Ureter (tissue), 1 donor: ENCODE measurements around a stretch of chr18.

GRCh38 chr18:6478641-6478866 lies 63.8 kb upstream of the L3MBTL4 start:
- PRO-cap = no peak

- PRO-cap = no peak
Observed at GRCh38 chr18:6728434-6728986, 1.0 kb upstream of the ARHGAP28 start.

DNA sequence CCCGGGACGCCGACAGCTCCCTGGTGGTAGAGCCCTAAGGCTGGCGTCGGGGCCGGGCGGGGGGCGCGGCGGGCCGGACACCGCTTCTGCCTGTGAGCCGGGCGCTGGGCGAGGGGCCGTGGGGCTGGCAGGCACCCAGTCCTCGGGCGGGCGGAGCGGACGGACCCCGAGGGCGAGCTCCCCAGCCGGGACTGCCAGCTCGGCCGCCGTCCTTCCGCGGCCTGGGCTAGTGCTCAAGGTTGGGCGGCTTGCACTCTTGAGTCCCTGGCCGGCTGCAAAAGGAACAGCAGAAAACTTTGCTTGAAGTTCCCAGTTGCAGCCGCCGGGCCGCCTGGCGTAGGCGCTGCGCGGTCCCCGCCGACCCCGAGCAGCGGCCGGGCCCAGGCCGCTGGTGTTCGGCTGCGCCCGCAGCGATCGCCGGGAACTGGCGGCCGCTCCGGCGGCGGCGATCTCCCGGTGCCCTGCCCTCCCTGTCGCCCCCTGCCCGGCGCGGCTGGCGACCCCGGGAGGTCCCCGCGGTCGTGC lies 890 bp downstream of the PTPRM start:
- PRO-cap = no peak

DNA sequence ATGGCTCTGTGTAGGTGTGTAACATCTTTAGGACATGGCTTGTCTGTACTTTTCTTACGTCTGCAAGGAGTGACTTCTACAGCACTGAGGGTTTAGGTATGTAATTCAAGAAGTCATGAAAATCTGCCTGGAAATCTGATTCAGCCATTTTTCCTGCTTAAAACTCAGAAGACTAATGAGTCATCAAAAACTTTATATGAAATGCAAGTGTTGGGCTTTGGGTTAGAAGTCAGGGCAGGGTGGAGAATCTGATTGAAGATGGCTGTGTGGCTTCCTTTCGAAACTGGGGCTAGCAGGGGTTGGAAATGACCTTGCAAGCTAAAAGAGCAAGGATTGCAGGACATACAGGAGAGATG lies 8.6 kb downstream of the PTPRM start:
- PRO-cap = no peak

DNA sequence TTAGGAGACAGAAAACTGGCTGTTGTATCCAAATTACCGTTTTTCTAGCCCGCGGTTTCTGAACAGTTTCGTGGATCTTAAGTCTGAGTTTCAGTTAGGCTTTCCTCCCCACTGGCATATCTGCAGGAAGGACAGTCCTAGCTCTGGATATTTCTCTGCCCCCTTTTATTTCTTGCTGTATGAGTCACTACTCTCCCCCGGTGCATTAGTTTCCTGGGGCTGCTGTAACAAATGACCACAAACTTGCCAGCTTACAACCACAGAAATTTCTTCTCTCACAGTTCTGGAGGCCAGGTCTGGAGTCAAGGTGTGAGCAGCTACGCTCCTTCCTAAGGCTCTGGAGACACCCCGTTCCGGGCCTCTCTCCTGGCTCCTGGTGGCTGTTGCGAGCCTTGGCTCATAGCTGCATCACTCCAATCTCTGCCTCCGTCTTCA lies 34.0 kb downstream of the PTPRM start:
- PRO-cap = no peak

- PRO-cap = no peak
Observed at GRCh38 chr18:7688080-7688752, 121.1 kb downstream of the PTPRM start.

GRCh38 chr18:7748951-7749307 lies 181.8 kb downstream of the PTPRM start:
- PRO-cap = no peak

DNA sequence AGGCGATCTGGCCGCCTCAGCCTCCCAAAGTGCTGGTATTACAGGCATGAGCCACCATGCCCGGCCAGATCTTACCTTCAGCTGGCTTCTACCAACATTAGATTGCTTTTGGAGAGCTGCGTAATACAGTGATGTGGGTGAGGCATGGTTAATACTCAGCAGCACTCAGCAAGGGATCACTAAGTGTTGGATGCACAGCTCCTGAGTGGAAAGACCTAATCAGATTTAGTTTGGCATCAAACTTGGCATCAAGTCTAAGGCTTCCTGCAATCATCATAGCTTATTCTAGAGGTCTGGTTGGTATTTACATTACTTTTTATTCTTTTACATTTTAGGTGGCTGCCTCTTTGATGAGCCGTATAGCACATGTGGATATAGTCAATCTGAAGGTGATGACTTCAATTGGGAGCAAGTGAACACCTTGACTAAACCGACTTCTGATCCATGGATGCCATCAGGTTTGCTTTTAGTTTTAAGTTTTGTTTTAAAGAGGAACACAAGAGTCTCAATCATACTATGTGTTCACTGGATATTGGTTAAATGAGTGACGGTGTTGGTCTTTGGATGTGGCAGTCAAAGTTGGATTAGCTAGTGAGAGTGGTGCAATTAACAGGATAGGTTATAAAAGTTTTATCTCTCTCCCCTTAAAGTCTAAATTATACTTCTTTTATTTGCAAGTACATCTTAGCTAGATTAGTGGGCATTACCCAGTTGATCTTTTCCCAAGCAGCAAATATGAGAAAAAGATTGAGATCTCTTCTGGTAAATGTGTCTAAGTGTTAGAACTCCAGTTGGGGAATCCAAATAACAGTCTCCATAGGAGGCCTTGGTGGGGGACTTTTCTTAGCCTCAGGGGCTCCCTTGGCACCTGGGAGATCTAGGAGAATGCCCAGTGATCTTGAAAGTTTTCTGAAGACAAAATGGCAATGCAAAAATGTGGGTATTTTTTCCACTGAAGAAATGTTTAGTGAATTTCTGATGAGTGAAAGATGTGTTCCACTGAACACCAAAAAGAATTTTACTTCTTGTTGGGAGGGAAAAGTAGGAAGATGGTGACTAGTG lies 207.0 kb downstream of the PTPRM start:
- PRO-cap = no peak

GRCh38 chr18:7817623-7817901 lies 250.4 kb downstream of the PTPRM start:
- PRO-cap = no peak

- PRO-cap = no peak
Observed at GRCh38 chr18:7950549-7951103, 383.5 kb downstream of the PTPRM start.

GRCh38 chr18:7958218-7959009 lies 391.3 kb downstream of the PTPRM start:
- PRO-cap = no peak

DNA sequence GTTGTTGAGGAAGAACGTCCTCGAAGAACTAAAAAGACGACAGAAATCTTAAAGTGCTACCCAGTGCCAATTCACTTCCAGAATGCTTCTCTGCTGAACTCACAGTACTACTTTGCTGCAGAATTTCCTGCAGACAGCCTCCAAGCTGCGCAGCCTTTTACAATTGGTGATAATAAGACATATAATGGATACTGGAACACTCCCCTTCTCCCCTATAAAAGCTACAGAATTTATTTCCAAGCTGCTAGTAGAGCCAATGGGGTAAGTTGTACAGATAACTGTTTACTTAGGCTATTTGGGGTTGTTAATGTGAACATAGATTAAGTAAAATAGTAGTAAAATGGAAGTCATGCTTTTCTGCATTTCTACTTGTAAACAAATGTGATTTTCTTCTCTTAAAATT lies 495.7 kb upstream of the RAB12 start:
- PRO-cap = no peak

GRCh38 chr18:8284009-8284208 lies 325.3 kb upstream of the RAB12 start:
- PRO-cap = no peak

DNA sequence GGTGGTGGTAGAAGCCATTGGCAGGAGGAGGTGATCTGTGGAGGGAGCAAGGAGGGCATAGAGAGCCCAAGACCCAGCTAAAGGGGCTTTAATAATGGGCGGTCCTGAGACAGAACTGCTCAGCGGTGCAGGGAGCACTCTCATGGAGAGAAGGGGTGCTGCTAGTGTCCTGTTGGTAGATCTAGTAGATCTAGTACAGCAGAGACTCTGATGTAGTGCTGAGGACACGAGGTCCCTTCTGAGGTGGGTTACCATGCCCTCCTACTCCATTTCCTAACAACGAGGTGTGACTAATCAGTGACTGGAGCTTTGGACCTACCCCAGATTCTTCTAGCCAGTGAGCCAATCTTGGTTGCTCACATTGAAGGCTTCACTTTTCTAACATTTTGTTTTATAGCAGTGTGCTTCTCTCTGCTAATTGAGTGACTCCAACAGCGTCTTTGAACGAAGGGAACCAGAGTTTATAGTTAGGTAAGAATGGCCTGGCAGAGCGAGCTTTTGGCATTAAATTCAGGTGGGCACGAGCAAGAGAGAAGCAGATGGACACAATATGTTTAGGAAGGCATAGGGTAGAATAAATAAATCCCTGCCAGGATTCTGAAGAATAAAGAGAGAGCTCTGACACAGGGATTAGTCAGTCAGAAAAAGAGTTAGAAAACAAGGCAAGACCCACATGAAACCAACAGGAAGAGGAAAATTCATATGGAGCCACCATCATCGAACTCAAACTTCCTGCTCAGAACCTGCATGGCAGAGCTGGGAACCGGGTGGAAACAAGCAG lies 306.0 kb upstream of the RAB12 start:
- PRO-cap = no peak

DNA sequence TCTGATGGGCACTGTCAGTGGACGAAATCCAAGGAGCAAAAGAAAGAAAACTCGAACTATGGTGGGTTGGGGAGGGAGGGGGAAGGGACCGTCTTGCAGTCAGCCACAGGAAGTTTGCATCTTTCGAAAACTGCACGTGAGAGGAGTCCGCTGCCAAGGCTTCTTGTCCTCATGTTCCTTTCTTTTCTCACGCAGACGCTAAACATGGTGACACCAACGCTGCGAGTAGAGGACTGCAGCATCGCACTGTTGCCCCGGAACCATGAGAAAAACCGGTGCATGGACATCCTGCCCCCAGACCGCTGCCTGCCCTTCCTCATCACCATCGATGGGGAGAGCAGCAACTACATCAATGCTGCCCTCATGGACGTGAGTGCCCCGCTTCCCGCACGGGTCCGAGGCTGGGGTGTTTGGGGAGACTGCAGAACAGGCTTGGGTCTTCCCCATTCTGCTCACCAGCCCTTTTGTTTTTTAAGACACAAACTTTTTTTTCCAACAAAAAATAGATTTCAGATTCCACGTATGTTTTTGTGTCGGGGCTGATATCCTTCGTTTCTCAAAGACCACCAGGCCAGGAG lies 230.2 kb upstream of the RAB12 start:
- PRO-cap = no peak

DNA sequence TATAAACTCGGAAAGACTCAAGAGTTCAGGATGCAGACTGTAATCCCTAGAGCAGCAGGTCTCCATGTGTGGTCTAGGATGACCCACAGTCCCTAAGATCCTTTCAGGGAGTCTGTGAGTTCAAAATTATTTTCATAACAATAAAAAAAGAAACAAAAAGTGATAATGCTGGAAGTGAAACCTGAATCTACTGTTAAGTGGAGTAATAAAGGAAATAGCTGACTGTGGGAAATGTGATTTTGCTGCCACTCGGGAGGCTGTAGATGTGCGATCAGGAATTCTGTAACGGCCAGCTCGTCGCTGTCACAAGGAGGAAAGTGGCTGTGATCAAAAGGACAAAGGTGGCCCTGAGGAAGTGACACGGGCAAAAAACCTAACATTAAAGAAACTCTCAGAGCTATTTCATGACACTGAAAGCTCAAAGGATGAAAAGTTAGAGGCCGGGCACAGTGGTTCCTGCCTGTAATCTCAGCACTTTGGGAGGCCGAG lies 5.1 kb upstream of the RAB12 start:
- PRO-cap = no peak

DNA sequence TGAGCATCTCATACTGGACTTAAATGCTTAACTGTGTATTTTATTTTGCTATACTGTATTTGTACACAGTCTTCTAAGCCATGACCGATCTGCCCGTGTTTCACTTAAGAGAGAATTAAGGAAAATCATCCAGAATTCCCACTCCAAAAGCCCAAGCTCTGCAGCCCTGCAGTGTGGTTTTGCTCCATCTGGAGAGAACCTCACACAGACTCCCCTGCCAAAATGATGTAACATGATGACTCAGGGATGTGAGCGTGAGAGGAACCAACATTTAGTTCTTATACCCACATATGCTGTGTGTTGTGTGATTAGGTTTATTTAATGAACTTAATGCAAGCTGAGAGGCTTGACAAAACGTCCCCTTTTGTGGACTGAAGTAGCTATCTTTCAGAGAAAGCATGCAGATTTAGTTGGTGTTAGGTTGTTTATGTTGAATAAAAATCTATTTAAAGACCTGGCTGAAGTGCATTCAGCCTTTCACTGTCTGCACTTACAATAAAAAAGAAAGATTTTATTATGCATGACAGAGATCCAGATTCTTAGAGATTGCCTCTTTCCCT lies 6.2 kb downstream of the RAB12 start:
- PRO-cap = no peak

GRCh38 chr18:8746727-8747054 lies 41.3 kb downstream of the MTCL1 start:
- PRO-cap = unidirectional peak, minus-strand start at chr18:8746993

DNA sequence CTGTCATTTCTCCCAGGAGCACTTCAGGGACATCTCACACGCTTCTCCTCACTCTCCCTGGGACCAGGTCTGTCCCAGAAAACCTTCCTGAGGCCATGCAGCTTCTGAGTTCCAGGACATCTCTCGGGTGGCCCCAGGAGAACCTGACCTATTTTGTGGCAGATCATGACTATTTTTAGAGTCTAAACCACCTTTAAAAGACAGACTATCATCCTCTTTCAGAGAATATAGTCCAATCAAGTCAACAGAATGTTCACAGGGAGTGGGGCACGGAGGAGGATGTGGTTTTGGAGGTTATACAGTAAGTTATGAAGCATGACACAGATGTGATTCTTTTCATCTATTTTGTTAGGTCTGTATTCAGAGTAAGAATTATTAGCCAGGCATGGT lies 50.1 kb downstream of the MTCL1 start:
- PRO-cap = no peak

DNA sequence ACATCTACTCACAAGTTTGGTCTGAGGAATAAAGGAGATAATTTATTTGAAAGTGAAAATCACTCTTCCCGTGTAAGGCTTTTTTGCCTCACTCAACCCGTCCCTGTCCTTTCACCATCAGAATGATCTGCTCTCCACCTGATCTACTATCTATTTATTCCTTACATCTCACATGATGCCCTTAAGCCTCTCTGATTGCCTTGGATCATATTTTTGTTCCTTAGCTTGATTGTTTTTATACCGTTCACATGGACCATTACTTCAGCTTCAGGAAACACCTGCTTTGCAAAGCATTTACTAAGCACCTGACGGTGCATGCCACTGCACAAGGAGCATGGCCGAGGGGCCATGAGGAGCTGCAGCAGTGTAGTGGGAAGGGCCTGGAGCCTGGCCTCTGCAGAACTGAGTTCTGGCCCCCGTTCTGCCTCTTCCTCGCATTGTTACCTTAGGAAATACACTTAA lies 124.2 kb upstream of the NDUFV2 start:
- PRO-cap = no peak